Measurements from ENCODE around the genes B4GALNT2 and FAM117A.

DNA sequence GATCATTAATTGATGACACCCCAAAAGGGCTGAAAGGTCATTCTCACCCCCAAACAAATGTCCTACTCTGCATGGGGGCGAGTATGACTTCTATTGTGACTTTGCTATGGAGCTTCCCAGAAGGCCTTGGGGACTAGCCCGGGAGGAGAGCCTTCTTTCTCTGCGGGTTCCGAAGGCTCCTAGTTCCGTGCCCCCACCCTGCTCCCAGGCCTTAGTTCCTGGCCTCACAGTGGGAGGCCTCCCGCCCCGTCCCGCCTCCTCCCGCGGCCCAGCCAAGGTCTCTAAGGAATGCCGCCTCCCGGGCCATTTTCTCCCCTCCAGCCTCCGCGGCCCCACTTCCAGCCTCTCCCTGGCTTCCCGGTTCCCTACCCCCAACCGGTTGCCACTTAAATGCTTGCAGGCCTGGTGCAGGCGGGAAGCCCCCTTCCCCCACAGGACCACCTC is 16.0 kb downstream of the IGF2BP1 start:
- PRO-cap: unidirectional peak, plus-strand start at position 307 of the sequence

- PRO-cap: bidirectional peak, plus-strand start at chr17:49014501, minus-strand start at chr17:49014367
These were observed 17.3 kb downstream of the IGF2BP1 start for GRCh38 chr17:49014278-49015037.

- PRO-cap: no peak
These were observed at the start of gene B4GALNT2 for GRCh38 chr17:49132506-49133524. B4GALNT2 (plus strand) TSS chr17:49132769.

GRCh38 chr17:49191470-49192393 is 18.6 kb downstream of the GNGT2 start:
- PRO-cap: no peak

GRCh38 chr17:49192394-49192995 is 17.9 kb downstream of the GNGT2 start:
- PRO-cap: bidirectional peak, plus-strand start at chr17:49192524, minus-strand start at chr17:49192489; bidirectional peak, plus-strand start at chr17:49193079, minus-strand start at chr17:49192946

GRCh38 chr17:49208851-49209880 is 1.2 kb downstream of the GNGT2 start:
- PRO-cap: no peak

- PRO-cap: no peak
These were observed 8.7 kb downstream of the ABI3 start for GRCh38 chr17:49218758-49219974.

- PRO-cap: no peak
These were observed 28.8 kb upstream of the PHOSPHO1 start for GRCh38 chr17:49259419-49259713.

GRCh38 chr17:49317083-49317880 is 44.8 kb downstream of the ZNF652 start:
- PRO-cap: no peak

- PRO-cap: no peak
These were observed 9.4 kb downstream of the ZNF652 start for GRCh38 chr17:49352601-49353058.

DNA sequence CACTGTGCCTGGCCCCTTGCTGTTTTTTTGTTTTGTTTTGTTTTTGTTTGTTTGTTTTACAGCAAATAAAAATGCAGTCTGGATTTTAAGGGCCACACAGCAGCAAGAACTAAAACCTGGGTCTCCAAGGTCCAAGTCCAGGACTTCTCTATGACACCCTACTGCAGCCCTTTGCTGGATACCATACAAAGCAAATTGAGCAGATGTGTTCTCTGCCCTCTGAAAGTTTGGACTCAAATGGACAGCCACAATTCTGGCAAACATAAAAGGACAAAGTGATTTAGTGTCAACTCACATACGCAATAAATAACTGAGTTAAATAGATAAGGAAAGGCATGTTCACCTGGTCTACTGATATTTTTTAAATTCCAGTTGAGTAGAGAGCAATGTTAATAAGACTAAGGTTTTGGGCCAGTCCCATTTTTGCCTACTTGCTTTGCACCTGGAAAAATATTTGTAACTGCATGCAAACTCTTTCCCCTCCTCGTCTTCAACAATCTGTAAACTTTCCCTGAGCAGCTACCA is 7.7 kb upstream of the ZNF652 start:
- PRO-cap: no peak

DNA sequence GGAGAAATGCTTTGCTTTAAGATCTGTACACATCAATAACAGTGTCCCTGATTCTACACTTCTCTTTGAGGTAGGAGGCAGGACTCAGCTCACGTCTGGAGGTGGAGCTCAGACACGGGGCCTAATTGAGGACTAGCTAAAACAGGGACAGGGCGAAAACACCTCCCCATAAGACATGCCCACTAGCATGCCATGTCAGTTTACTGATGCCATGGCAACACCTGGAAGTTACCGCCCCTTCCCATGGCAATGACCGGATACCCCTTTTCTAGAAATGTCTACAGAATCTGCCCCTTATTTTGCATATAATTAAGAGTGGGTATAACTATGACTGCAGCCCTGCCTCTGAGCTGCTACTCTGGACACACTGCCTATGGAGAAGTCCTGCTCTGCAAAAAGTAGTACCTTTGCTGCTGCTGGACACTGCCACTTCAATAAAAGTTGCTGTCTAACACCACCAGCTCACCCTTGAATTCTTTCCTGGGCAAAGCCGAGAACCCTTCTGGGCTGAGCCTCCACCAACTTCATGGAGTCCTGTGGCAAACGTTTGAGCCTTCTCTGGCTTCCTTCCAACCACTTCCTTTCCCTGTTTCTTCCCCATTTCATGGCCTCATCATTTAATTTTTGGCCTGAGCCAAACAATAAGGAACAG is 21.1 kb downstream of the PHB1 start:
- PRO-cap: no peak

GRCh38 chr17:49396349-49396682 is 18.4 kb downstream of the PHB1 start:
- PRO-cap: no peak

DNA sequence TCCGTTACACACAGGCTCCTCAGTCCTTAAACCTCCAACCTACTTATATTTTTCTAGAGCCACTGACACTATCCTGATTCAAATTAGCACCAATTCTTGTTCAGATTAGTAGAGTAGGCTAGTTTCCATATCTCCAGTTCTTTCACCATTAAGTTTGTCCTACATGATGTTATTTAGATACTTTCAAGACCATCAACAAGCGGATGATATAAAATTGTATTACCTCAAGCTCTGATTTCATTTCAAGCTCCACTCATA is 18.5 kb downstream of the SPOP start:
- PRO-cap: no peak

DNA sequence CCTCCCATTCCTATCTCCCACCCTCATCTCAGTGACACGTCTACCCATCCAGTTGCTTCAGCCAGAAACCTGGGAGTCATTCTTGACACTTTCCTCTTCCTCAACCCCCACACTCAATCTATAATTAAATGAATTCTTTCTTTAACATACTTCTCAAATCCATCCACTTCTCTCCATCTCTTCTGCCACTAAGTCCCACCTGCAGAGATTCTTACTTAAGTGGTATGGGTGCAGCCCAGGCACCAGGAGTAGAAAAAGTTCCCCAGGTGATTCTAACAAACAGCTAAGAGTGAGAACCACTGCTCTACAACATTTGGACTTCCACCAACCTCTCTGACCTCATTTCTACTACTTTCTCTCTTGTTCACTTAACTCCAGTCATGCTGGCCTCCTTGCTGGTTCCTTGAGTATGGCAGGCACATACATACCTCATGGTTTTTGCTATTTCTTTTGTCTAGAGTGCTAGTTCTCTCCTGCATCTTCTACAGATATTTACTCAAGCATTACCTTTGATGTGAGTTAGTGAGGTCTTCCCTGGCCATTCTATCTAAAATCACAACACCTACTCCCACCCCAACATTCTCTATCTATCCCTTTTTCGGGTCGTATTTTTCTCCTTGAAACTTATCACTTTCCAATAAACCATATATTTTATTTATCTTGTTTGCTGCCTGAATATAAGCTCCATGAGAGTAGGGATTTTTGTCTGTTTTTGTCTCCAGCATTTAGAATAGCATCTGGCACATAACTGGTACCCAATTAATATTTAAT is 17.9 kb downstream of the SPOP start:
- PRO-cap: no peak

GRCh38 chr17:49763642-49764329 is at the start of gene FAM117A:
FAM117A (minus strand) TSS chr17:49764131.
- PRO-cap: unidirectional peak, minus-strand start at chr17:49764131; bidirectional peak, plus-strand start at chr17:49764464, minus-strand start at chr17:49764215

GRCh38 chr17:49847693-49847886 is 279 bp downstream of the TAC4 start:
- PRO-cap: no peak

DNA sequence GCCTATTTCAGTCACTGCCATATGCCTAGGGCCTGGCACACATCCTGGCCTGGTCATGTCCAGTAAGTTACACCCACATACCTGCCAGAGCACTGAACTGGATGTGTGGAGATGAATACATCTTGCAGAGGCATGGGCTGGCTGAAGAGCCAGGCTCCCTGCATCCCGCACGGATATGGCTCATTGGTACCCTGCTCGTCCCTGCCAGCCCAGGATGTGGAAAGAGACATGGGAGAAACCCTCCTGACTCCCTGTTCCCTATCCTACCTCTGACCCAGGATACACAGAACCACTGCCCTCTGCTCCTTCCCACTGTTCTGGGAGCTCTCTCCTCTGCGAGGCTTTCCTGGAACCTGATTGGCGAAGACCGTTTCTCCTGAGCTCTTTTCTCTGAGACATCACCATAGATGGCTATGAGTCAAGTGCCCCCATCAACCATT is 40.0 kb upstream of the TAC4 start:
- PRO-cap: no peak

GRCh38 chr17:49890842-49891269 is 43.0 kb upstream of the TAC4 start:
- PRO-cap: no peak

- PRO-cap: no peak
These were observed 8.0 kb downstream of the ITGA3 start for GRCh38 chr17:50063849-50064329.